Ileum (tissue), 1 donor: ENCODE data around the gene CDK5RAP2.

DNA sequence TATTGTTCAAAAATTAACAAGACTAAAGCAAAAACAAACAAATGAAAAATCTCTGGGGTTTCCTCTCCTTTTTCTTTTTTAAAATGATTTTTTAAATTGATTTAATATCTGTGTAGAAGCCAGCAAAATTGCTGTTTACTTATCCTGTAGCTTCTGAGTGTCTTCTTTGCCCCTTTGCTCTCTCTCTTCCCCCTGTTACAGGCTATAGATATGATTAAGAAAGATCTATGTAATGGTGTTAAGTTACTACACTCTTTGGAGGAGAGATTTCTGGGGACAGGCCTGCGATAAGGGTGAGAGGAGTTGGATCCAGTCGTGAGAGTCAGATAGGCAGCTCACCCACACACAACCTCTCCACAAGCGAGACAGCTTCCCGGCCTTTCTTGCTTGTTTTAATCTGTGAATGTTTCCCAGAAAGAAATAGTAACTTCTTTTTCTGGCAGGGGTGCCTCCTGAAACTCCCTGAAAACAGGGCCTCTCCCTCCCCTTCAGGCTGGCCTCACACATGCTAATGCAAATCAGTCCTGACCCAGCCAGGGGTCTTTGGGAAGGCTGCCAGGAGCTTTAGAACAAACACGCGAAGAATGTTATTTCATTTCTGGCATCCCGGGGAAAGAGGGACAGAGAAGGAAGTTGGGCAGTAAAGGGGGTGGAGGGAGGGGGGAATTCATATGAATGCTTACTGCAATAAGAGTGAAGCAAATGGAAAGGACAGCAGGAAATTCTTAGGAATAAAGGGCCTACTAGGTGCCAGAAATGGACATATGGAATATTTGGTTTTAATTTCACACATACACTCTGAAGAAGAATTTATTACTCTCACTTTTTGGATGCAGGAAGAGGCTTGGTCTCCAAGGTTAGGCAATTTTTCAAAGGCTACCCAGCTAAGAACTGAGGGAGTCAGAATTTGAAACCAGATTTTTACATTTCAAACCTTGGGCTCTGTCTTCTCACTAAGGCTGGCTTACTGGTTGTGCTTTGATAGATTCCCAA, 215.9 kb upstream of the TRIM32 start:
- PRO-cap: no peak

DNA sequence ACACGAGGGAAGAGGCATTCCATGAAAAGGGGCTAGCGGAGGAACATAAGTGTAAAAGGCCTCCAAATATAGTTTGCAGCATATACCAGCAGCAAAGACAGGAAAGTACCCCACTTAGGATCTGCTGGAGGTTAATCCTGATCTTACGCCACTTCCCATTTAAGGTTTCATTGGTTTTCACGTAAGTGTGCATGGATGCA, 59.7 kb upstream of the TLR4 start:
- PRO-cap: no peak

- PRO-cap: no peak
Observed at GRCh38 chr9:117706510-117707217, 2.5 kb downstream of the TLR4 start.

DNA sequence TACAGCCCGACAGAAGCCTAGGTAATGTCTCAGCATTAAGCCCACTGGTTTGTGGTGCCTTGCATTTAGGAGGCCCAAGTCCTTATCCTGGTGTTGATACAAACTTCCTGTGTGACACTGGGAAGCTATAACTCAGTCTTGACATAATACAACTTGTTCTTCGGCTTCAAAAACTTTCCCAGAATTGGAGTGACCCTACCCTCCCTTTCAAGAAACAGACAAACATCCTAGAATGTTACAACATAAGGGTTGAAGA, 21.1 kb downstream of the TLR4 start:
- PRO-cap: no peak

GRCh38 chr9:119368543-119369196, 565 bp downstream of the BRINP1 start:
- PRO-cap: no peak

DNA sequence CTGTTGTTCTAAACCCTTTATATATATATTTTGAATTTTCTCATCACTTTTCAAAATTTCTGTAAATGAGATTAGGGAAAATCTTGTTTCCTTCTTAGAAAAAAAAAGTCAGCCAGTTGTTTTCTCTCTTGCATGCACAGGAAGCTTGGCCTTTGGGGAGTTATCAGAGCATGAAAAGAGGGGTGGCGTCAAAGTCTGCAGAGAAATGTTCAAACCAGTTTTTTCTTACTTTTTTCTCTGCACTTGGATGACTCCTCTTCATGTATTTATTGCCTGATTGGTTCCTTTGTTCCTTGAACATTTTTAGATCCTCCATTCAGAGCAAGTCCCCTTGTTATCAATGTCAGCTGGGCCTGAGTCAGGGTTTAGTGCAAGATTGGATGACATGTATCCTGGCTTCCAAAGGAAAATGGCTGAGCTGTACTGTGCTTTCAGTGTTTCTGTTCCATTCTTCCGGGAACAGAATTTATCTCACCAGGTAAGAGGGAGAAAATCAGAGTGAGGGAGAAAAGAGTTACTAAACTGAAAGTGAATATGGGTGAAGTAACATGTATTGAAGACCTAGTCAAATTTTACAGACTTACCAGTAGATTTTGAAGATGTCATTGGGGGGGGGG, 392.6 kb upstream of the BRINP1 start:
- PRO-cap: no peak

GRCh38 chr9:119802501-119803126, 433.4 kb upstream of the BRINP1 start:
- PRO-cap: no peak

DNA sequence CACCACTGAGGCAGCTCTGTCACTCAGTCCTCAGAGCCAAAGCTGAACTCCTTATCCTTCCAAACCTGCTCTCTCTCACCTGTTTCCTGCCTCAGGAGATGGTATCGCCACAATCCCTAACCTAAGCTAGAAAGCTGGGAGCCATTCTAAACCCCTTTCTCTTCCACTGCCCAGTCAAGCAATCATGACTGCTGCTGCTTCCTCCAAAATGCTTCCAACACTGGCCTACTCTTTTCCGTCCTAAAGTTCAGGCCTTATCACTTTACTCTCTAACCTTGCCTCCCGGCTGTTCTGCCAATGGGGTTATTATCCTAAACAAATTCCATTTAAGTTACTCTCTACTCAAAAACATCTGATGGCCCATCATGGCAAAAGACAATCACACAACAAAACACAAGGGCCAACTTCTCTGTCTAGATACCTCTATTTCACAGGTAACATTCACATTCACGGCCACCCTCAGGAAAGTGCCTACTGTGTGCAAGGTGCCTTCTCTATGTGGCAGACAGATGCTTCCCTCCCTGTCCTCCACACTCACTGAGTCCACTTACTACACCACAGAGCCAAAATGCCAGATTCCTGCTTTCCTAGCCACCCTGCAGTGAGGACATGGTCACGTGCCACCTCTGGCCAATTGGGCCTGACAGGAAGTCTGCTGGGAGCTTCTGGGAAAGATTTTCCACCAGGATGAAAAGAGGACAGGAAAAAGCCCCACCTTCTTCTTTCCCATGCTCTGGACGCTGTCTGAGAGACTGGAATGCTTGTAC, 168.0 kb downstream of the CDK5RAP2 start:
- PRO-cap: no peak

- PRO-cap: no peak
Observed at GRCh38 chr9:120443056-120443890, 136.7 kb downstream of the CDK5RAP2 start.

DNA sequence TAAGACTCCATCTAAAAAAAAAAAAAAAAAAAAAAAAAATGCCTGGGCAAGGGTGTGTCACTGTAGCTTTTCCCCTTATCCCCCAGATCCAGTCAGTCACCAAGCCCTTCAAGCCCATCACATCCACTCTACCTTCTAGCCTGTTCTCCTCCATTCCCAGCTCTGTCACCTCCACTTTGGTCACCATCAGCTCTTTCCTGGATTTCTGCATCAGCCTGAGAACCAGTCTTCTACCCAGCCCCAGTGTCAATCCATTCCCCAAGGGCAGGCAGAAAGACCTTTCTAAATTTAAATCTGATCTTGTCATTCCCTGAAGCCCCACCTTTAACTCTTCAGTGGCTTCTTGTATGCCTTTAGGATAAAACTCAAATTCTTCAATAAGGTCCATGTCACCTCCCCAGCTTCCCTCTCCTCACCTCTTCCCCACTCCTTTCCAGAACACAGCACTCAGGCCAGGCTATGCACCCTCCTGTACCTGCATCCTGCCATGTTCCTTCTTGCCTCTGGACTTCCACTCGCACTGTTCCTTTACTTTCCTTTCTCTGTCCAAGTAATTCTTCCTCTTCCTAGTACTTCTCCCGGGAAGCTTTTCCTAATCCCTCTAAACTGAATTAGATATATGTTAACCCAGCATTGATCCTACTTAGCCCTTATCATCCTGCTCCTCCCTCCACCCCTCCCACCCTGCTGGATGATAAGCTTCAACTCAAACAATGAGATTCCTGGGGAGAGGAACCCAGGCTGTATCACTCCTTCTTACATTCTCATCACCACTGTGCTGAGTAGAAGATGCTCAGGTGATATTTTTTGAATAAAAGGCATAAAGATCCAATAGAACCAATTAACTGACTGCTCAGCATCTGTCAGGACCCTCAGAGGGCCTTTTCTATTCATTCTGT, 45.9 kb downstream of the CDK5RAP2 start:
- PRO-cap: no peak

DNA sequence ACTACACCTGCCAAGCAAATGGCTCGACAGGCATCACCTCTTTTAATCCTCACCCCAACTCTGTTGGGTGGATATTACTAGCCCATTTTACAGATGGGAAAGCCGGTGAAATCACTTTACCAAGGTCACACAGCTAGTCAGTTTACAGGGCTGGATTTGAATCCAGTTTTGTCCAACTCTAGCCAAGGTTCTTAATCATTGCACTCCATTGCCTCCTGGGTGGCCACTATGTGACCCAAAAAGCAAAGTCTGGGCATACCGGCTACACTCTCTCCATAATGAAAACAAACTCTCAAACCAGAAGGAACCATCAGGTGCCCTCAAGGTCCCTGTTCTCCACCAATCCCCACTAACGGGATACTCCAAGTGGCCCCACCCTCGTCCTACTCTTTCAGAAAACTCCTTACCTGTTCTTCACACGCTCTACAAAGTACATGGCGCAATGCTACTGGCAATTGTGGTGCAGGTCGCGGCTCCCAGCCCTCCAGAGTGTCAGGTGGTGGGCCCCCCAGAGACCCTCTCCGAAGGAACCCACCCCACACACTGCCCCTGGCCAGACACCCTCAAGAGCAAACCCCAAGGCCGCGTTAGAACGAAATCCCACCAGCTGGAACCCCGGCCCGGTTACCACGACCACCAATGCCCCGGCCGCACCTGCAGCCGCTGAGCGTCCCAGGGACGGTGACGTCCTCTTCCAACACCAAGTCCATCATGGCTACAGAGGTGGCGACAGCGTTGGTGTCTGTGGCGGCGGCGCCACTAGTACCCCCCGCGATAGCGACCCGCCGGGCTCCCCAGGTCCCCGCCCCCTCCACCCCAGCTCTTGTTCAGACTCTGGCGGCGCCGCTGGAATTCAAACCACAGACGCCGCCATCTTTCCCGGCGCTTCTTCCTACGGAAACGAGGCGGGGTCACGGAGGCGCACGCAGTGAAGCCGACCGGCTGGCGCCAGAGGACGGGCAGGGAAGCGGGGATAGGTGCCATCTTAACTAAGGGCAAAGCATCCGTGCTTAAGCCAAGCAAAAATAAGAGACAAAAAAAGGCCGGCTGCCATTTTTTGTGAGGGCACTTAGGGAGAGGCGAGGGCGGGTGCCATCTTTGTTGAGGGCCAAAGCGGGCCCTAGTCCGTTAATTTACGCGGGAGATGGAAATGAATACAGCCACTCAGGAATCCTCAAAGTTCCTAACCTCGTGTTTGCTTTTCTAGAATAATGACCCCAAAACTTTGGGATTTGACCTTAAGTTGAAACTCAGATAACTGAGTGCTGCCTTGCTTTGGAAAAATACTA, at the start of gene CDK5RAP2:
Gene CDK5RAP2 (minus strand): TSS at position 902 of the 1,289 bp plus-strand sequence.
- PRO-cap: unidirectional peak, minus-strand start at position 894 of the sequence

DNA sequence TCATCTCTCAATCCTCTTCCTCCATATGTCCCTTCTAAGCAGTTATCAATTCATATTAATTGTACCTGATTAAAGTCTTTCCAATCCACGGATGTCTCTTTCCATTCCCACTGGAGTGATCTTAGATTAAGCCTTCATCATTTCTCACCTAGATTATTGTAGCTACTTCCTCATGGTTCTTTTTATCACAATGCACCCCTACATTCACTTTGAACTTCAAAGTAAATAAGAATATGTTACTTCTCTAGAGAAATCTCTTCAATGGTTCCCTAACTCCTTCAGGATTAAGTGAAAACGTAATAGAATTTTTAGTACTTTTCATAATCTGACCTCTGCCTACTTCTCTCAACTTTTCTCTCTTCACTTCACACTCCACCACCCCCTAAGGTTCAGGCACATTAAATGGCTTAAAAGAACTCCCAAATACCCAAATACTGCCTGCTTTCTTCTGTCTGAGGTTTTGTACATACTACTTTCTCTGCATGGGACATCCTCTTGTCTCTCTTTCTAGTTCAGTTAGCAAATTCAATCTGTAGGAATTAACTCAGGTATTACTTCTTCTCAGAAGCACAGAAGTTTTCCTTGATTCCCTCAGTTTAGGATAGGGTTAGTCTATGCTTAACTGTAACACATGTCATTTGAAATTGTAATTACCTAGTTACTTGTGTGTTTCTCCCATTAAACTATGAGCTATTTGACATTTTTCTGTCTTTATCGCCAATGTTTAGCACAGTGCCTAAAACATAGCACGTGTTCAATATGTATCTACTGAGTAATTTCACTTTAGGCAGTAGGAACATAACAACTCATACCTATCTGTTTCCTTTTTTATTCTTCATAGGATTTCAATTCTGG, 29.1 kb upstream of the CDK5RAP2 start:
- PRO-cap: no peak

DNA sequence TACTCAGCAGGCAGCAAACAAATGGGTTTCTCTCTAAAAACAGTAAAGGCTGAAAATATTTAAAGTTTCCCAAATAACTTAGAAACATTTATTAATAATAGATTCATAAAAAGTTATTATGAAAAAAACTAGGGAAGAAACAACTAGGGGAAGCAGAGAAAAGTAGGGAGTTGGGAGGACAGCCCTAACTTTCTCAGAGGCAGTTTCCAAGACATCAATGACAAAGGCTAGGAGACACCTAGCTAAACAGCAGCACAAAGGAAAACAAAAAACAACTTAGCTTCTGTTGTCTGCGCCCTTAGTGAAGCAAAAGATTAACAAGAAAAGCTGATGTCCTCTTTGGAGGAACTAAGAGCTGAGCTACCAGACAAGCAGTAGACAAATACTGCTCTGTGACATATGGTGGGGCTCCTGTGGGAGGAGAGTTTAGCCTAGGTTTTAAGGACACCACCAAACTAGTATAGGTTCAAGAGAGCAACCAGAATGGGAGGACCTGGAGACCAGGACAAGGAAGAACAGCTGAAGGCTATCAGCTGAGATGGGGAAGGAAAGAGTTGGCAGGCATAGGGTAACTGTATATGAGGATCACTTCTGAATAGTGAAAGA, 27.4 kb downstream of the FBXW2 start:
- PRO-cap: no peak

DNA sequence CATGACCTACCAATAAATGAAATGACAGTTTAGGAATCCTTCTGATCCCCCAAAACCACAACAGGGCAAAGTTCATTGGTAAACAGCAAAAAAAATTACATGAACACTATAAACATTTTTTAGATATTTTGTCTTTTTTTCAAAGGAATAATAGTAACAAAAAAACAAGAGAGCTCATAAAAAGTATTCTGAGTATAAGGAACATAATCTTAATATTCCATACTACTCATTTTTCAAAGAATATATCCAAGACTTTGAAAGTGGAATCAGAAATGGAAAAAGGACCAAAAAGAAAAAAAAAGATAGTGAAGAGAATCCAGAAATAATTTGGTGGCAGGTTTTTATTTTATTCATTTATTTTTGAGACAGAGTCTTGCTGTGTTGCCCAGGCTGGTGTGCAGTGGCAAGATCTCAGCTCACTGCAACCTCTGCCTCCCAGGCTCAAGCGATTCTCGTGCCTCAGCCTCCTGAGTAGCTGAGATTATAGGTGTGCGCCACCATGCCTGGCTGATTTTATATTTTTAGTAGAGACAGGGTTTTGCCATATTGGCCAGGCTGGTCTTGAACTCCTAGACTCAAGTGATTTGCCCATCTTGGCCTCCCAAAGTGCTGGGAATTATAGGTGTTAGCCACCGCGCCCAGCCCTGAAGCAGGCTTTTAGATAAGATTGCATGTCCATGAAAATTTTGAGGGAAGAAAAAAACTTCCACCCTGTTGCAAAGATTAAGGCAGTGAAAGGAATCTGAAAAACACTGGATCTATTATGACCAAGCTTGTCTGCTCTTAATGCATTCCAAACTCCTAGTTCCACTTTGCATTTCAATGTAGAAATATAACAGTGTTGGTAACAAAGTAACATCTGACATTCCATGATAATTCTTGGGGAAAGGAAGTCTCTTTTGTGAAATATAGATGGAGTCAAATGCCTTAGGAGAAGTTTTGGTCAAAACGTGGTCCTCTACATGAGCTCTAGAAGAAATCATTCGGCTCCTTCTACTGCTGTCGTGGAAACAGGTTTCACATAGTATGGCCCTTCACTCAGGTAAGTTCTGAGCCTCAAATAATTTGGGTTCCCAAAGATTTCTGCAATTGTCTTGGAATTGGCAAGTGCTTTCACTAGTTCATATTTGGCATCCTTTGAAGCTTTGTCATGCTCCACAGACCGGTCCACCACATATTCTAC, 24.1 kb downstream of the B3GALT9 start:
- PRO-cap: no peak

DNA sequence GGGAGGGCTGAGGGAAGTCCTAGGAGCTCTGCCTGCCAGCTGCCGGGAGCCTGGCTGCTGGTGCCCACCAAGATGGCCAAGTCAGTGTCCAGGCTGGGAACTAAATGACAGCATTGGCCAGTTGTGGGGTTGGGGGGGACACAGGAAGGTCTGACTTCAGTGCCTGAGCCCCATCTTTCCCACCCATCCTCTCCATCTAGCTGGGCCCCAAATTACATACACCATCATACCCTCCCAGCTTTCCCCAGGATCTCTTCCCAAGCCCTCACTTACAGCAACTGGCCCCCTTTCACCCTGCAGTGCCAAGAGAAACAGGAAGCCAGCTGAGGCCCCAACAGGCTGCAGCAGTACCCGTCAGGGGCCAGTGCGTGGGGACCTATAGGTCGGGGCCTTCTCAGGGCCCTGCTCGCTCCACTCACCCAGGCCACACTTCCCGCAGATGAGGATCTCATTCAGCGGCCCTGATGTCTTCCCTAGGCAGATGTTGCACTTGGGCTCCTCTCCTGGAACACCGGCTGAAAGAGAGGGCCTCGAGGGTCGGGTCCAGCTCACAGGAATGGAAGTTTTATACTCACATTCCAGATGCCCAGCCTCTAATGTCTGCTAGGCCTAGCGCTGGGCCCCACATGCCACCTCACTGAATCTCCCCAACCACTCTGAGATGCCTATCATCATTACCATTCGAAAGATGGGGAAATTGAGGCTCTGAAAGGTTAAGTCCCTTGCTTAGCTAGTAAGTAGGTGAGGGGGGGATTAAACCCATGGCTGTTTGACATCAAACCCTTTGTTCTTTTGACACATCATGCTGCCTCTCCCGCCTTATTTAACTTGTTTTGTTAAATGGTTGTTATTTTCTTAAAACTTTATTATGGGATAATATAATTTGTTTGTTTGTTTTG, 6.7 kb downstream of the PHF19 start:
- PRO-cap: no peak

- PRO-cap: no peak
Observed at GRCh38 chr9:120875409-120875962, 1.5 kb downstream of the PHF19 start.

DNA sequence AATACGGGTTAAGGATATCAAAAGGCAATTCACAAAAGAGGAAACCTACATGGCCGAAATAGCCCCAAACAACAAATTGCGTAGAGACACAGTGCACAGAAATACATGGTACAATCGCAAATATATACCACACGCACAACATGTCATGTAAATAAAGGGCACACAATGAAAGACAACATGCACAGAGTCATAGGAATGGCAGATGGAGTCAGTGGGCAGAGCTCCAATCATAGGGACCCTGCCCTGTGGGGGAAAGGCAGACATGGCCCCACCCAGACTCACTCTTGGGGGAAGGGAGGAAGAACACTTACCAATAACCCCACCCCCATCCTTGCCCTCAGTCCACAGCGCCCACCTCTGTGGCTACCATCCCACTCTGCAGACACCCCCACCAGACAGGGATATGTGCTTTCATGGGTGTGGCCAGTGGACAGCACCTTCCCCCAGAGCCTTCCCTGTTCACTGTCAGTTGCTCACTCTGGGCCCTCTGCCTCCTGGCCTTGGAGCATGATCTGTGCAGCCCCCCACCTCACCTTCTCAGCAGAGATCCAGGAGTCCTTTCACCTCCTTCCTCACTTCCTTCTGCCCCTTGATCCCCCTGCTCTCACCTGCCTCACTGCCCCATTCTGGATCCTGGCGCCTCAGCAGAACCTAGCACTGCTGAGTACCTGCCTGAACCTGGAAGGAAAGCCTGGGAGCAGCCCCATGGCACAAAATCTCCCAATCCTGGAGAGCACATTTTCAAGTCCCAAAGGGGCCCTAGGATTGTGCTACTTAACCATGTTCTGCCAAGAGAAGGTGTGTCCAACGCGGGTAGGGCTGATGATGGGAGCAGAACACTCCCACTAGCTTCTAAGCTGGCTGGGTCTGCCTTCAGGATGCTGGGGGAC, 1.3 kb upstream of the PHF19 start:
- PRO-cap: no peak

GRCh38 chr9:120918823-120919850, 7.5 kb downstream of the TRAF1 start:
- PRO-cap: no peak

GRCh38 chr9:120924465-120925383, 1.9 kb downstream of the TRAF1 start:
- PRO-cap: no peak

DNA sequence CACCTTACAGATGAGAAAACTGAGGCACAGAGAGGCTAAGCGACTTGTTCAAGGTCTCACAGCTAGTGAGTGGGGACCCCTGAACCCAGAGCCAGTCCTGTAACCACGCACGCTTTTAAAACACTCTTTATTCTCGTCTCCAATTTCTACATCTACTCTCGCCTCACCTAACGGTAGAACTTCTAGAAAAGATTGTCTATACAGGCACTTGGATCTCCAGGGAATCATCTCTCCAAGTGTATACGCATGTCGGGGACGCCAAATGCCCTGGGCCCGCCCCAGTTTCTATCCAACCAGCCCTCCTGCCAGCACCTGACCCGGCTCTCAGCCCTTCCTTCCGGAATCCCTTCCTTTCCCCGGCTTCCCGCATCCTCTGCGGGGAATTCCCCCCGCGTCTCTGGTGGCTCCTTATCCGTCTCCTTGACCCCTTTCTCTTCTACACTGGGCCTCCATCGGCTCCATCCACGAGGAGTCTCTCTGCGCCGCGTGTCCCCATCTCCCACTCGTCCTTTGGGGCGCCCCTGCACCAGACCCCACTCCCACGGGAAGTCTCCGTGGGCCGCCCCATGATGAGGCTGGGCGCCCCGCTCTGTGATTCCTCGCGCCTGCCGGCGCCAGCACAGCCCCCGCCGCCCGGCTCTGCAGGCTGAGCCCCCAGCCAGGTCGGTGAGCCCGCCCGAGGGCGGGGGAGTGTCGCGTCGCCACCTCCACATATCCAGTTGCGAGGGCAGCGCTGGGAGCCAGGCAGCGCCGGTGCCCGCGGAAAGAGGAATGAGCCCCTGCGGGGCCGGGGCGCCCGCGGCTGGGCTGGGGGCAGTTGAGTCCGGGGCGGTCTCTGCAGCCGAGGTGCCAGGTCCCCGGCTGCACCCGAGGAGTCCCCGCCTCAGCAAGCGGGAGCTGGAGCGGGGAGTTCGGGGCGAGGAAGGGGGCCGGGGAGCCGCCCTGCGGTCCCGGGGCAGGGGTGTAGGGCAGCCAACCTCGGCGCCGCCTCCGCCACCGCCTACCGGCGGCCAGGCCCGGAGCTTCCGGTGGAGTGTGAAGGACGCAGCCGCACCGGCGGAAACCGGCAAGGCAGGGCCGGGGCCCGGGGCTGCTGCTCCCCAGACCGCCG, 1.9 kb upstream of the TRAF1 start:
- PRO-cap: bidirectional peak, plus-strand start at position 342 of the sequence, minus-strand start at position 325 of the sequence; bidirectional peak, plus-strand start at position 718 of the sequence, minus-strand start at position 641 of the sequence; bidirectional peak, plus-strand start at position 1,031 of the sequence, minus-strand start at position 1,005 of the sequence